Neural cell (in vitro differentiated cells): ENCODE measurements around the gene GET4.

DNA sequence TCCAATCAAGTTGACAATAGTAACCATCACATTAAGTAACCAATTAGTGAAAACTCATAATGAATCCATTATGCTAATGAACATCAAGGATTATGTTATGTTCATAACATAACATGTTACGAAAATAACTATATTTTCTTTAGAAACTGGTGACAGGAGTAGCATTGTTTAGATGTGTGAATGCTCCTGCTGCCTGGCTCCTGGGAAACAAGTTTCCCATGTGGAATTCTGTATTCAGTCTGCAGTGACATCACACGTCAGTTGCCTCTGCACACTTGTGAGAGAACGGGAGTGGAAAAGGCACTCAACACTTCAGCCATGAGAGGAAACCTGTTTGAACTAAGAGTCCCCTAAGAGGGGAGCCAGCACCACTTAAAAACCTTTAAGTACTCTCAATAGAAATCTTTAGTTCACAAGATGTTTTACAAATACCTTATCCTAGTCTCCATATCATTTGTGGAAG is 140.3 kb upstream of the FAM20C start:
- RAMPAGE, long total RNA: no peak

GRCh38 chr7:155431-156058 is 36.8 kb upstream of the FAM20C start:
- RAMPAGE, long total RNA: no peak

DNA sequence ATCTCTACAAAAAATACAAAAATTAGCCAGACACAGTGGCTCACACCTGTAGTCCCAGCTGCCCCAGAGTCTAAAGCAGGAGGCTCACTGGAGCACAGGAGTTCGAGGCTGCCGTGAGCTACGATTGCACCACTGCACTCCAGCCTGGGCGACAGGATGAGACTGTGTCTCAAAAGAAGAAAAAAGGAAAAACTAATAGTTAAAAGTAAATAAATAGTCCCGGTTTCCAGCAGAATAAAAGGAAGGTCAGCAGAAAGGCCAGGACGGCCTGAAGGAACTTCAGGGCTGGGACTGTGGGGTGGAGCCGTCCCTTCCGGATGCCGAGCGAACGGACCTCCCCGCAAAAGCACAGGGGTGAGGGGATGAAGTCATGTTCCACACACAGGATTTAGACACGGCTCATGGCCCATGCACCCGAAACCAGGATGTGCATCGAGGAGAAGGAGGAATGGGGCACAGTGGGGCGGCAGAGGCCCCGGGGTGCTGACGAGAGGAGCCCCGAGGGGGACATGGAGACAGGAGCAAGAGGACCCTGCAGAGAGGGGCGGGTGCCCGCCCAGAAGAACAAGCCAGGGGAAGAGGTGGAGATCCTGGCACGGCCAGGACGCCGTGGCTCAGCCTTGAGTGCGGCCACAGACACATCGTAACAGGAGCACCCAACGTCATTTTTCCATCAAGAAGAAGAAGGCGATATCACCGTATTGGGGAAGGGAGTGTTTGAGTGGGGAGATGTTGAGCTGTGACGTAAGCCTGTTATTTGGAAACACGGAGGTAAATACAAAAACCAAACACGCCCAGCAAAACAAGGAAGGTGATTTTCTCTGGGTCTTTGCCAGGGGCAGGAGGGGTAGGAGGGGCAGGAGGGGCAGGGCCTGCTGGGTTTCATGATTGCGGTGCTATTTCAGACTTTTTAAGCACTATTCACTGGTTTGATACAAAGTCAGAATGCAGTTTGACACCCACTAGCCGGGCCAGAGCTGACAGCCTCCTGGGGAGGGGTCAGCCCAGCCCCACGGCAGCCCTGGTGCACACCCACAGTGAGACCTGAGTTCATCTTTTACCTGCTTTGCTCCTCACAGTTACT is 25.4 kb upstream of the FOXL3 start:
- RAMPAGE, long total RNA: no peak

DNA sequence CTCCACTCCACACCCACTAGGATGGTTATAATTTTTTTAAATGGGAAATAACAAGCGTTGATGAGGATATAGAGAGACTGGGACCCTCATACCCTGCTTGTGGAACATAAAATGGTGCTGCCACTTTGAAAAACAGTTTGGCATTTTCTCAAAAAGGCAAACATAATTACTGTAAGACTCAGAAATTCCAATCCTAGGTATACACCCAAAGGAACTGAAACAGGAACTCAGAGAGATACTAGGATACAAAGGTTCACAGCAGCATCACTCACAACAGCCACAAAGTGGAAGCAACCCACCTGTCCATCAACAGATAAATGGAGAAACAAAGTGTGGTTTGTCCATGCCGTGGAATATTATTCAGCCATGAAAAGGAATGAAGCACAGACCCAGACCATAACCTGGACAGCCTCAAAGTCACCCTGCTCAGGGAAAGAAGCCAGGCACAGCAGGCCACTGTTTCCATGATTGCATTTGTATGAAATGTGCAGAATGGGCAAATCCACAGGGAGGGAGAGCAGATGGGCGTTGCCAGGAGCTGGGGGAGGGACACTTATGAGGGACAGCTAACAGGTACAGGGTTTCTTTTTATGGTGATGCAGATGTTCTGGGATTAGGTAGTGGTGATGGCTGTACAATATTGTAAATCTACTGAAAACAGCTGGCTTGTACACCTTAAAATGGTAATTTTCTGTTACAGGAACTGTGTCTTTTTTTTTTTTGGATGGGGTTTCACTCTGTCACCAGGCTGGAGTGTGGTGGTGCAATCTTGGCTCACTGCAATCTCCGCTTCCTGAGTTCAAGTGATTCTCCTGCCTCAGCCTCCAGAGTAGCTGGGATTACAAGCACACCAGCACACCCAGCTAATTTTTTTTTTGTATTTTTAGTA is 30.3 kb downstream of the FOXL3 start:
- RAMPAGE, long total RNA: no peak

GRCh38 chr7:321334-322049 is 31.5 kb downstream of the FOXL3 start:
- RAMPAGE, long total RNA: no peak

DNA sequence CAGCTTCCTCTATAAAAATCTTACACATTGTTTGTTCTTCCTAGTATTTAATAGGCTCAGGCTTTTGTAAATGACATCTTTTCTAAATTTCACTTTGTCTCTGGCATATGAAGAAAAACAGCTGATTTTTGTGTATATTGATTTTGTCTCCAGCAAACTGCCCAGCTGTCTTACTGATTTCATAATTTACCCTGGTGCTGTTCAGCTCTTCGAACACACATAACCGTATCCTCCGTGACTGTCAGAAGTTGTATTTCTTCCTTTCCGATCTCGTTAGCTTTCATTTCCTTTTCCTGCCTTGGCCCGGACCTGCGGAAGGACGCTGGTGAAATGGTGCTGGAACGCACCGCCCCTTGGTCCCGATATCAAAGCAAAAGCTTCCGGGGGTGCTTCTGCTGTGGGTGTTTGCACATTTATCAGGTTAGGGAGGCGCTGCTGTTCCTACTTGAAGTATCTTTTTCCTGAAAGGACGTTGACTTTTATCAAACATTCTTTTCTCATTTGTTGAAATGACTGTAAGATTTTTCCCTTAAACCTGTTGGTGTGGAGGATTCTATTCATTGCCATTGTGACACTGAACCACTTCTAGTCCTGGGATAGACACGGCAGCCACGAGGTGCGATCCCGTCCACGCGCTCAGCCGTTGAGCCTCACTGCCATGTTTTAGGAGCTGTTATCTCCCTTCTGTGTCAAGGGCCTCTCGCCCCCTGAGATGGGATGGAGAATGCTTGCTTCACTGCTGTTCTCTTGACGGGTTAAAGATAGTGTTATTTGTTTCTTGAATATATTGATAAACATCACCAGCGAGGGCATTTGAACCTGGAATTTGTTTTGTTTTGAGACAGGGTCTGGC is 72.5 kb downstream of the FOXL3 start:
- RAMPAGE, long total RNA: no peak

DNA sequence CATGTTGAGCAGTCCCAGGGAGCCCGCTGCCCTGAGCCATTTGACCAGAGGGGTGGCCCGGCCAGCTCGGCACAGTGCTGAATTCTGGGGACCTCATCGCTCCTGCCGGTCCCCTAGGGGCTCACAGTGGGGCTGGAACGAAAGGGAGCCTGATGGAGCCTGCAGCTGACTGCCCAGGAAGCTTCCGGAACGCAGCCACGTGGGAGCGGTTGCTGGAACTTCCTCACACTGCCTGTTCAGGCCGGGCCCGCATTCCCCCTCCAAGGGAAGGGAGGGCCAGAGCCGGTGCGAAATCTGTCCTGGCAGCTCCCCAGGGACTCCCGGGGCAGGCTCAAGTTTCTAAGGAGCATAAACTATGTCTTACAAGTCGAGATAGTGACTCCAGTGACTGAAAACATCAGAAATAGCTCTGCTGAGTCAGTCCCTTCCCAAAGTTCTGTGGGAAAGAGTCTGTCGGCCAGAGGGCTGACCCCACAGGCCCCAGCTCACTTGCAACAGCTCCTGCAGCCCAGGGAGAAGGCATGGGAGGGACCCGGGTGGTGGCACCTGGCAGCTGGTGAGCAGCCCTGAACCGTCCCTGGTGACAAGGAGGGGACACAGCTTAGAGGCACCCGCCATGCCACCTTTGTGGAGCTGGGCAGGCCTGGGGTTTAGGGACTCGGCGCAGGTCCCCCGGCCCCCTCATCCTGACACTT is 47.7 kb downstream of the PDGFA start:
- RAMPAGE, long total RNA: no peak

DNA sequence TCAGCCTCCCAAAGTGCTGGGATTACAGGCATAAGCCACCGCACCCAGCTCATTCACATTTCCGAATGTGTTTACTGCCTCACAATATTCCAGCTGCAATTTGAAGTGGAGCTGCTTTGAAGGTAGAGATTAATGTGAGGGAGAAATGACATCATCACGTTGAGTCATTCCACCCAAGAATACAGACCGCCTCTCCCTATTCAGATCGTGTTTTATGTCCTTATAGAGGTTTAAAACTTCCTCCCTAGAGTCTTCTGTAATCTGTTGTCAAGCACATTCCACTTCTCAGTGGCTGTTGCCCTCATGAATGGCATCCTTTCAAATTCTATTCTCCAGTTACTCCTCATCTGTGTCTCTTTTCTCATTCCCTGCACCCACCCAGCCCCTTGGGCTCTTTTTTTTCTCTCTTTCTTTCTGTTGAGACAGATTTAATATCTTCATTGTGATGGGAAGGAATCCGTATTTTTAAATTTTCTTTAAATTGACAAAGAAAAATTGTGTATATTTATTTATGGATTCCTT is 100.5 kb upstream of the PDGFA start:
- RAMPAGE, long total RNA: no peak

GRCh38 chr7:667998-668908 is 58.2 kb upstream of the DNAAF5 start:
- RAMPAGE, long total RNA: no peak

- RAMPAGE, long total RNA: no peak
These were observed 22.2 kb upstream of the PRKAR1B start for GRCh38 chr7:749293-749757.

DNA sequence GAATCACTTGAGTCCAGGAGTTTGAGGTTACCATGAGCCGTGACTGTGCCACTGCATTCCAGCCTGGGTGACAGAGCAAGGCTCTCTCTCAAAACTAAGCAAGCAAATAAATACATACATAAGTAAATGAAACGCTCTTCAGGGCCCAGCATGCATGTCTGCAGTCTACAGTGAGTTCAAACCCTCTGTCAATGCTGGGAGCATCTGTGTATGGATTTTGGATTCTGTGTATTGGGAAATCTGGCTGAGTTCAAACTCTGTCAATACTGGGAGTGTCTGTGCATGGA is 19.7 kb upstream of the SUN1 start:
- RAMPAGE, long total RNA: no peak

DNA sequence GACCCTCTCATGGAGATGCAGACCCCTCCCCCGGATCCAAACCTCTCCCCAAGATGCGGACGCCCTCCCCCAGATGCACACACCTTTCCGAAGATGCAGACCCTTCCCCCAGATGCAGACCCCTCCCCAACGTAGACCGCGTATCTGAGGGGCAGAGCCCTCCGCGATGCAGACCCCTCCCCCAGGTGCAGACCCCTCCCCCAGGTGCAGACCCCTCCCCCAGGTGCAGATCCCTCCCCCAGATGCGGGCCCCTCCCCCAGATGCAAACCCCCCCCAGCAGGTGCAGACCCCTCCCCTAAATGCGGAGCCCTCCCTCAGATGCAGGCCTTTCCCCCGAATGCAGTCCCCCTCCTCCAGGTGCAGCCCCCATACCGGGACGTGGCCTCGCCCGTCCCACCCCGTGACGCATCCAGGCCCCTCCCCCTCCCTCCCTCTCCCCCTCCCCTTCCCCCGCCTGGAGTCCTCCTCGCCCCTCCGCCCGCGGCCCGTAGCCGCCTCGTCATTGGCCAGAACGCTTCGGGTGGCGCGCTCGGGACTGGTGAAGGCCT is 16.2 kb upstream of the SUN1 start:
- RAMPAGE, long total RNA: no peak

DNA sequence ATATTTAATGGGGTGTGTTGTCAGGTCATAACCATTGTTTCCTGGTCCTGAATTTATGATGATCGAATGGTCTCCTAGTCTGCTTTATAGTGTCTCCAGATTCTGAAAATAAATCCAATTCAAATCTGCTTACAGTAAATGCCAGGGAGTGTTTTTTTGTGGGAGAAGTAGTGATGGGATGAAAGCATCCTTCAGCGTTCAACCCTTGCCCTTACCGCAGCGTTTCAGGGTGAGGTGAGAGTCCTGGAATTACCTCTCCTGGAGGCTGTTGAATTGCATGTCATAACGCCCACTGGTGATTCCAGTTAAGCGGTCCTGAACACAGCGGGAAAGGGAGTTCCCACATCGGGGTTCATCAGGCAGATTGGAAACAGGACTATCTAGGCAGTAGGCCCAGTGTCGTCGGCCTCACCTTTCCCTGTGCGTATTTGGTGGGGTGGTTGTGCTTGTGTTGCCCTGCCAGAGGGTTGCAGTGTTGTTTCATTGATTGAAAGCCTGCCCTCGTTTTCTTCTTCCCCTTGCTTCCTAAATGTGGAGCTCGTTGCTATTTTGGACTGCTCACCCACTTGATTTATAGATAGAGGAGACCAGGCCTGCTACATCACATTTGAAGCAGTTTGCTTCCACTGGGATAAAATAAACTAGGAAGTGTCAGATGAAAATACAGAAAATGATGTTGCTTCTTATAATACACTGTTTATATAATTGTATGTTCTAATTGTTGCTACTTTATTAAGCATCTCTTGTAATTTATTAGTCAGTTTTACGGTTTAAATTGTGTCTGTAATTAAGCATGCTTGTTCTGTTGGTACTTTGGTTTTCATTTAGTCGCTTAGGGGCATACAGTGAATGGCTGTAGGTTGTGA is 10.6 kb upstream of the SUN1 start:
- RAMPAGE, long total RNA: no peak

DNA sequence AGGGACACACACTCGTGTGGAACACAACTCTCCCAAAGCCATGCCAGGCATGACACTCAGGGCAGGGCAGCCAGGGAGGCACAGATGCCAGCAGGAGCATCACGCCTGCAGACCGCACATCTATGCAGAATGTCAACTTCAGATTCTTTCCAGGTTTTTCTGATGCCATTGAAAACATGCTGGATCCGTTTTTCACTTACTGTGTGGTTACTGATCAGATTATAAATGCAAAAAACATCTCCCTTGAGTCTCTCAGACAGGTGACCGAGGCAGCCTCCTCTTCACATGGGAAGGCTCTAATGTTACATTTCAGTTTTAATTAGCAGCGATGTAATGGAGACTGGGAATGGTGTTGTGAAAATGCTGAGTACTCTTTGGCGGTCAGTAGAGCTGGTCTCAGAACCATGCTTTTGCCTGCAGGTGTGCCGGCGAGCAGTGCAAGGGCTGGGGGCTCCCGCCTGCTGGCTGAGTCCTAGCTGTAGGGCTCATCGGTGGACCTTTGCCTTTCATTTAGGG is 3.2 kb upstream of the SUN1 start:
- RAMPAGE, long total RNA: no peak

DNA sequence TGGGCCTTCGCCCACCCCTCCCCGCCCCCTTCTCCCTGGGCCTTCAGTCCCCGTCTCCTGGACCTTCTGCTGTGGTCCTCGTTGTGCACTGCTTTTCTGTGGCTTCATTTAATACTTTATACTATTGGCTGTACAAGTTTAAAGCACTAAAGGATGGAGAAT is 9.7 kb upstream of the GET4 start:
- RAMPAGE, long total RNA: no peak

DNA sequence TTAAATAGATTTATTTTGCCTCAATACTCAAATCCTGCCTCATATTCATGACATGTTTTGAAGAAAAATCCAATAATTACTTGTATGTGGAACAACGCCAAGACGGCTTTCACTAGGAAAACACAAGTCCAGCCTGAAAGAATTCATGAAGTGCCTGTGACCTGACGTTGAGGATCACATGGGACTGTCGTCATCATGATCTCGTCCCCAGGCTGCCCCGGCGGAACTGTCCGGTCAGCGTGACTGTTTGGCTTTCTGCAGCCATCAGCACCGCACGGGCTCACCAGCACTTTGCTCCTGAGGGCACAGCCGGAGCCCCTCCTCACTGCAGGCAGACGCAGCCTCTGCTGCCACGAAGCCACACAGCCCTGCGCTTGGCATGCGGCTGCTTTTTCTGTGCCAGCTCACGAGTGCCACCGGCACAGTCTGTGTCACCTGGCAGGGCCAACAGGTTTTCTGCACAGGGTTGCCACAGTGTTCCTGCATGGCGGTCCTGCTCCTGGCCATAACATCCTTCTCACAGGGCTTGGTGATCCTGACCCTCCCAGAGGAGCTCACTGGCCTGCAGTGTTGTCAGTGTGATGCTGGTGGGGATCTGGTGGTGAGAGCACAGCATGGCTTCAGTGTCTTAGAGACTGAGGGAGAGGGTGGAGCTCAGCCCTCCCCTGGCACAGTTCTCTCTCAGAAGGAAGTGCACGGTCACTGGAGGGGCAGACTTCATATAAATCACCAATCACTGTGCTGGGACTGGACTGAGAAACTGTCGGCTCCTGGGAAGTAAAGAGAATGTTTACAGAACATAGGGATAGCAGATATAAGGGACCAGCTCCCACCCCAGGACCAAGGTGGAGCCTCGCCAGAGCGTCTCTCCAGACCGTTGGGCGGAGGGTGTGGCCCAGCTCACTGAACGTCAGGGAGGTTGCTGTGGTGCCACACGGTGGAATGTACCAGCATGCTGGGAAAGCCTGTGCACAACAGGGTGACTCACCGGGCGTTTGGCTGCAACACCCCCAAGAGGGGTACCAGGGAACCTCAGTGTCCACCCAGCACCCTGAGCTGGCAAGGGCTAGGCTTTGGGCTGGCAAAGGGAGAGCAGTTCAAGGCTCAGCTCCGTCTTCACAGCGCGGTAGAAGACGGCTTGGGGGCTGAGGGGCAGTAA is 9.1 kb upstream of the GET4 start:
- RAMPAGE, long total RNA: no peak

GRCh38 chr7:871904-872531 is 4.3 kb upstream of the GET4 start:
- RAMPAGE, long total RNA: no peak

DNA sequence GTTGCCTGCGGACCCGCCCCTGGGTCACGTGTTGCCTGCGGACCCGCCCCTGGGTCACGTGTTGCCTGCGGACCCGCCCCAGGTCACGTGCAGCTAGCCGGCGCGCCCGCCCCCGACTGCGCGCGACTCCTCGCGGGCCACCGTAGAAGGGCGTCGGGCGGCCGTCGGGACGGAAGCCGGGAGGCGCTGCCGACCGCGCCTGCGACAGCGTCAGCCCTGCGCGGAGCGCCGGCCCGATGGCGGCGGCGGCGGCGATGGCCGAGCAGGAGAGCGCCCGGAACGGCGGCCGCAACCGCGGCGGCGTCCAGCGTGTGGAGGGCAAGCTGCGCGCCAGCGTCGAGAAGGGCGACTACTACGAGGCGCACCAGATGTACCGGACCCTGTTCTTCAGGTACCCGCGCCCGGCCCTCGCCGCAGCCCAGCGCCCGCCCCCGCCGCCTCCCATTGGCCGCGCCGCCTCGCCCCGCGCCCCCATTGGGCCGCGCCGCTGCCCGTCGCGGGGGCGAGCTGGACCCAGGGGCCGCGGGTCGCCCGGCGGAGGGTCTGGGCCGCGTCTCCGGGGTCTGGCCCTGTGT is at the start of gene GET4:
Gene GET4 (plus strand): TSS at position 145 of the 575 bp plus-strand sequence.
- RAMPAGE, long total RNA: no peak

- RAMPAGE, long total RNA: no peak
These were observed 1.4 kb downstream of the GET4 start for GRCh38 chr7:877619-878359.

GRCh38 chr7:881122-881930 is 5.0 kb downstream of the GET4 start:
- RAMPAGE, long total RNA: no peak